Osteoblast (primary cell): ENCODE data around the genes RAB41, IL2RG, PABPC1L2A and CHIC1.

- CAGE, long polyA plus RNA, result no peak
- RRBS, result no CpG with 5 or more reads among the region's 2 CpGs
Measured at GRCh38 chrX:70171609-70171981, 5.7 kb upstream of the DGAT2L6 start.

DNA sequence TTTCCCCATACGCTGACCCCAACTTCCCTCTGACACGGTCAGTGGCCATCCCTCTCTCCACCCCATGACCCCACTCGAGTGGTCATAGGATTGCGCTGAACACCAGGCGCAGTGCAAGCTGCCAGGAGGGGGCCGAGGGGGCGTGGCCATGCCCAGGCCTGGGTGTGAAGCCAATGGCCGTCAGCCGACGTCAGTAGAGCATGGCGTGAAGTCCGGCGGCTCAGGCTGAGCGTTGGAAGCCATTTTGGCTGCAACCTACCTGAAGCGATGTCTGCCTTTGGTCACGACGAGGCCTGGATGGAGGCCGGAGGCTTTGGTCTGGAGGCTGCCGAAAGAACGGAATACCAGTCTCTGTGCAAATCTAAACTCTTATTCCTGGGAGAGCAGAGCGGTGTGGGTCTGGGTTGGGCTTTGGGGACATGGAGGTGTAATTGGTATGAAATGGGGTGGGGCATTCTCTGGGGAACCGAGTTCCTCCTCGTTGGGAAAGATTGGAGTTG, at the start of gene RAB41:
Gene RAB41, plus strand, starts transcription at position 222 of the 500 bp plus-strand sequence.
- CAGE, long polyA plus RNA, result no peak
- RRBS, result no CpG with 5 or more reads among the region's 23 CpGs

GRCh38 chrX:71020146-71020711, 47.9 kb downstream of the SNX12 start:
- CAGE, long polyA plus RNA, result no peak
- RRBS, result no CpG with 5 or more reads among the region's 2 CpGs

GRCh38 chrX:71111410-71112686, at the start of gene IL2RG:
Gene IL2RG (minus strand): TSS chrX:71111577.
- CAGE, long polyA plus RNA, result no peak
- RRBS, result no CpG with 5 or more reads among the region's 14 CpGs

DNA sequence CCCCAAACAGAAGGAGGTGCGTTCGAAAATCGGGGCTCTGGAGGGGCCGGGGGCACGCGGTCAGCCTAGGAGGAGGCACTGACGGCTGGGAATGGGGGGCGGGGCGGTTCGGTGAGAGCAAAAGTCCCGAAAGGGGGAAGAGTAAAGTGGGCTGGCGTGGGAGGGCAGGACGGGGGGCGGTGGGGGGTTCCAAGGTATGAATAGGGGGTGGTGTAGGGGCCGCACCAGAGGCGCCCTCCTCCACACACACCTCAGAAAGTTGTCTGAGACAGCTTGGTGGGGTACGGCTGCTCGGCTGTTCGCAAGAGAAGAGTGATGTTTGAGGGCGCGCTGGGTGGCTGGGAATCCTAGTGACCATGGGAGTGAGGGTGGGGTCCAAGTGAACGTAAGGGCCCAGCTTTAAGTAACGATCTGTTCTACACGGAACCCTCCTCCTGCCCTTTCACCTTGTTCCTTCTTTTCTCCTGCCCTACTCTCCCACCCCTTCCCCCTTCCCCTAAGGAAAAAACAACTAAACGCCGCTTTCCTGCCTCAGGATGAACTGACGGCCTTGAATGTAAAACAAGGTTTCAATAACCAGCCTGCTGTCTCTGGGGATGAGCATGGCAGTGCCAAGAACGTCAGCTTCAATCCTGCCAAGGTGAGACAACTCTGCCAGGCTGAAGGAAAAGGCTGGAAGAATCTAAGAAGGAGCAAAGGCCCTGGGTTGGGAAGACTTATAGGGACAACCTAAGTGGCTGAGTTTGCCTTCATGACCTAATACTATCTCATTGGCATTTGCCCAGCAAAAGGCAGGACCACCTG, 644 bp downstream of the MED12 start:
- CAGE, long polyA plus RNA, result no peak
- RRBS, result no CpG with 5 or more reads among the region's 28 CpGs

DNA sequence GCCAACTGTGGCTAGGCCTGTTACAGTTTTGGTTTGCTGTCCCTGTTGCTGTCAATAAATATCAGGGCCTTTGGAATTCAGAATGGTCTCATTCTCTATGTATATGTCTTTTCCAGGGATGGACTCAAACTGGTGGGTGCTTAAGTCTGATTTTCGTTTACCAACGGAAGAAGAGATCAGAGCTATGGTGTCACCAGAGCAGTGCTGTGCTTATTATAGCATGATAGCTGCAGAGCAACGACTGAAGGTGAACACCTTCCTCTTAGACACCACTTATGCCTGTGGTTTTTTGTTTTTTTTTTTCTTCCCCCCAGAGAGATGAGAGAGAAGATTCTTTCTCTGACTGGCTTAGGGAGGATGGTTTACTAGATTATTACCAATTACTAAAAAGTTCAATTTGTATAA, 22.5 kb downstream of the TAF1 start:
- CAGE, long polyA plus RNA, result no peak
- RRBS, result no CpG with 5 or more reads among the region's 3 CpGs

GRCh38 chrX:71491965-71493138, 40.6 kb upstream of the OGT start:
- CAGE, long polyA plus RNA, result no peak
- RRBS, result 39% methylated on average over 14 of the region's 89 CpGs

GRCh38 chrX:71533605-71534275, 836 bp downstream of the OGT start:
- CAGE, long polyA plus RNA, result no peak
- RRBS, result no CpG with 5 or more reads among the region's 32 CpGs

DNA sequence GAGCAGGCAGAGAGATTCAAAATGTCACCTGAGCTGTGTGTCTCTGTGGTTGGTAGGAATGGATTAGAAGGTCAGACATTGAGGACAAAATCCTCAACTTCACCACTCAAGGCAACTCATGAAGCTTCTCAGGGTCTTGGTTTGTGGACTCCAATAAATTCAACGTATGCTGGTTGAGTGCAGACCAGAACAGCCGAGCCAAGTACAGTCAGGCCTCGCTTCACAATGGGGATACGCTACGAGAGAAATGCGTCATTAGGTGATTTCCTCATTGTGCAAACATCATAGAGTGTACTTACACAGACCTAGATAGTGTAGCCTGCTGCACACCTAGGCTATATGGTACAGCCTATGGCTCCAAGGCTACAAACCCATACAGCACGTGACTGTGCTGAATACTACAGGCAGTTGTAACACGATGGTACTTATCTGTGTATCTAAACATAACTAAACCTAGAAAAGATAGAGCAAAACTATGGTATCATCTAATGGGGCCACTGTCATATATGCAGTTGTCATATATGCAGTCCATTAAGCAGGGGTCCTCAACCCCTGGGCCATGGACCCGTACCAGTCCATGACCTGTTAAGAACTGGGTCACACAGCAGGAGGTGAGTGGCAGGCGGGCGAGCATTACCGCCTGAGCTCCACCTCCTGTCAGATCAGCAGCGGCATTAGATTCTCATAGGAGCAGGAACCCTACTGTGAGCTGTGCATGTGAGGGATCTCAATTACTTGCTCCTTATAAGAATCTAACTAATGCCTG, 81.4 kb upstream of the PIN4 start:
- CAGE, long polyA plus RNA, result no peak
- RRBS, result no CpG with 5 or more reads among the region's 13 CpGs

GRCh38 chrX:72347411-72347763, 41.7 kb upstream of the CITED1 start:
- CAGE, long polyA plus RNA, result no peak
- RRBS, result no CpG with 5 or more reads among the region's 2 CpGs

DNA sequence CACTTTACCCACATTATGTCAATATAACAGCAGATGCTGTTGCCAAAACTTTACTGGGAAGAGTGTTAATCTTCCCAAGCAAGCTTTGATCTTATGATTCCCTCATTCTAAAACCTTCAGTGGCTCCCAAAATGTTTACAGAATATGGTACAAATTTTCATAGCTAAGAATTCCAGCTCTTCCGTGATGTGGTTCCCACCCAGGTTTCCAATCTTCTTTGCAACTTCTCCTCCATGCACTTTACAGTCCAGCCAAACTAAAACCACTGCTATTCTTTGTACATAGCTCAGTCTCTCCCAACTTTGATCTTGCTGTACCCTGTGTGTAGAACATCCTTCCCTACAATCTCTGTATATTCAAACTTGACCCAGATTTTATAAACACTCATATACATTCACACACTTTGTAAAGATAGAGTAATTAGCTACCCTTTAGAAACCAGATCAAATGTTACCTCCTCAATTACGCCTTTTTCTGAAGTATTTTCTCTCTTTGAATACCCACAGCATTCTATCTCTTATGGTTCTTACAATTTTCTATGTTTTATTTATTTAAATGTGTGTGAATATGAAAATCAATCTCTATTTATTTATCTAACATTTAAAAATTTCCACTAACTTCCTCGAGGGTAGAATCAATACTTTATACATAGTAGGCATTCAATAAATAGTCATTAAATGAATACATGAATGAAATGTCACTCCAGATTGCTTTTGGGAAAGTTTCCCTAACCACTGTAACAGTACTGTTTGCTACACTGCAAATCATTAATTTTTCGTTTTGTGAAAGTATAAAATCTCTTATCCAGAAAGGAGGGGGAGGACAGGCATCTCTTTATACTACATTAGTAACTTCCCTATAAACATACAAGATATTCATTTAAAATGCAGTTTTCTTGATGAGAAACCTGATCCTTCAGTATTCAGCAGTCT, 98.7 kb downstream of the HDAC8 start:
- CAGE, long polyA plus RNA, result no peak
- RRBS, result no CpG with 5 or more reads among the region's 4 CpGs

DNA sequence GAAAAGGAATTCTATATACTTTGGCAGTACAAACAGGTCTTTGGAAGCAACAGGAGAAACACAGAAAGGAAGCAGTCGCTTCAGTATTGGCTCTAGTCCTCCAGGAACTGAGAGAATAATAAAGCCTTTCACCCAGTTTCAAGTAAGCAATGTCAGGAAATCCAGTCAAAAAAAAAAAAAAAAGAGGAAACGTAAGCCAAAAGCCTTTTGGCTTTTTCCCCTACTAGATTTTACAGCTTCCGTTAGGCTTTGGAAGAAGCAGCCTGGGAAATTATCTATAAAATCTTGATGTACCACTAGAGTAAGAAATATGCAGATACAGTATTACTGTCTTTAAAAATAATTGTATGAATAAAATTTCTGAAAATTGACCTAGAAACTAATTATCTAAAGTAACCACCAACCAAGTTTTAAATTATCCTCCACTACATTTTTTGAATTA, 61.8 kb upstream of the HDAC8 start:
- CAGE, long polyA plus RNA, result no peak
- RRBS, result no CpG with 5 or more reads among the region's 3 CpGs

DNA sequence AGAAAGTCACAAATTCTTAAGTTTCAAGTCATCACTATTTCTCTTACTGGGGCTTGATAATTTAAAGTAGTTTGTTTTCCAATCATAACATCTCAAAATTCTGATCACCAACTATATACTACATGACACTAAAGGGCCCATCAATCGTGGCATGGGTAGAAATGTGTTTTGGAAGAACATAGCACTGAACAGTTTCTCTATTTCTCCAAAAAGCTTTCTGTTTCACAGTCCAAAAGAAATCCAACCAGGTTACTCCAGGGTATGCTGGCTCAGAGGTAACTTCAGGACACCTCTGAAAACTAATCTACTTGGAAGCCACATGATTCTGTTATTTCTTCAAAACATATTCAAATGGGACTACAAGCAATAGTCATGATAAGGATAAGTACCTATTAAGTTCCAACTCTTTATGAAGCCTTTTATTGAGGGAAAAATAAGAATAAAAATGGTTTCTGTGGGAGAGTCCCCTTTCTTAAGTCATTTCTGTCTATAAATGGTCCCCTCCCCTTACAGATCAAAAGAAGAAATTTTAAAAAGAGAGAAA, 8.3 kb downstream of the PHKA1 start:
- CAGE, long polyA plus RNA, result no peak
- RRBS, result no CpG with 5 or more reads among the region's 1 CpG

DNA sequence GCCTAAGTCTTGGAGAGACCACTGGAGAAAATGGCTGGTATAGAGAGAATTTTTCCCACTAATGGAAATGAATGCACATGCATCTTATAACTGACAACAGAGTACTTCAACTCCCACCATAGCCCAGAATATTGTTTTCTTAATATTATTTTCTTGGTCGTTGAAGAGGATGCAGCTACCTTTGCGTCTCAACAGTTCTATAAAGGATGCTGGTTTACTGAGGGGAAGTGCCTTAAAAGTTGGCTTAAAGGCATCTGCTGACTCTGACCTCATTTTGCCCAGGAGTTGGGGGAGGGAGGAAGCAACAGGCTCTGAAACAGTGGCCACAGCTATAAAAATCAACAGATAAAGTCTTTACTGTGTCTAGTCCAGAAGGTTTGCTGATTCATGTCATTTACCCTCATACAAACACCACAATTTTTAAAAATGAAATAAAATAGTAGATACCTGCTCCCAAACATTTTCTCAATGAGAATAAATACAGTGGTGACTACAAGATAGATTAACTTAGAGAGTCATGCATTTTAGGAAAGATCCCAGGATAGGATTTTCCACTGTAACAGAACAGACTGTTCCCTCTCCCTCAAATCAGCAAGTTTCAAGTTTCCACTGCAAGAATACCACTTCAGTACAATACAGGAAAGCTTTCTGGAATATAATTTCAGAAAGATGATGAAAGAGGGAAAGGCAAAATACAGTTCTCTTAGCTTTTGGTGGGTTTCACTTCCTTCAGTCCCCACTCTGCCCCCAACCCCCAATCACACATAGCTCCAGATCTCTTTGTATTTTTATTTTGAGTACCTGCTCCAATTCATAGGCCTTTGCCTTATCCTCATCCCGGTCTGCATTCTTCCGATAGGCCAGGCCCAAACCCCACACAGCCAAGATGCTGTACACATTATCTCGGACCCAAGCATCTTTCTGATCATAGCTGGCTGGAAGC, 1.9 kb downstream of the PHKA1 start:
- CAGE, long polyA plus RNA, result no peak
- RRBS, result no CpG with 5 or more reads among the region's 5 CpGs

DNA sequence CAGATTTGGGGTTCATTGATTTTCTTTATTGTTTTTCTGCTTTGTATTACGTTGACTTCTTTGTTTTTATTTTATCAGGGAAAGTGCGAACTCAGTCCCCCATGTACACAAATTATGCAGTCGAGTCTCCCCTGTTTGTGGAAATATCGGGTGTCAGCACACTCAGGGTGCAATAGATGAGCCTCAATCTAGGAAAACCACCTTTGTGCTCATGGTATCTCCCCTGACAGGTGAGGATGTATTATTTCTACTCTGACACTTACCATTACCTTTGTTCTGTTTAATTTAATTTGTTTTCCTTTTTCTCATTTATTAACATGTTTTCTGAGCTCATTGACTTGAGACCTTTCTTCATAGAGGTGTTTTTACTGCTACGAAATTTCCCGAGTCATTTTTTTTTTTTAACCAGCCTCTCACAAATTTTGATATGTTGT, 26.5 kb upstream of the PHKA1 start:
- CAGE, long polyA plus RNA, result no peak
- RRBS, result no CpG with 5 or more reads among the region's 6 CpGs

DNA sequence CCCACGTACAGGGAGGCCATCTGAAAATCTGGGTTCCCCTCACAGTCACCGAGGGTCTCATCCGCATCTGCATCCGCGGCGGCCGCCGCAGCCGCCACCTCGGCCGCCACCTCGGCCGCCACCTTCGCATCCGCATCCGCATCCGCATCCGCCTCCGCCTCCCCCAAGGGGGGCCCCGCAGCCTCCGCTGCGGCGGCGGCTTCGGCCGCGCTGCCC, at the start of gene PABPC1L2A:
Gene PABPC1L2A, minus strand, starts transcription at position 146 of the 216 bp plus-strand sequence.
- CAGE, long polyA plus RNA, result no peak
- RRBS, result no CpG with 5 or more reads among the region's 27 CpGs

- CAGE, long polyA plus RNA, result no peak
- RRBS, result no CpG with 5 or more reads among the region's 54 CpGs
Measured at GRCh38 chrX:73562964-73563981, at the start of gene CHIC1. Gene CHIC1 (plus strand): TSS chrX:73563197.

DNA sequence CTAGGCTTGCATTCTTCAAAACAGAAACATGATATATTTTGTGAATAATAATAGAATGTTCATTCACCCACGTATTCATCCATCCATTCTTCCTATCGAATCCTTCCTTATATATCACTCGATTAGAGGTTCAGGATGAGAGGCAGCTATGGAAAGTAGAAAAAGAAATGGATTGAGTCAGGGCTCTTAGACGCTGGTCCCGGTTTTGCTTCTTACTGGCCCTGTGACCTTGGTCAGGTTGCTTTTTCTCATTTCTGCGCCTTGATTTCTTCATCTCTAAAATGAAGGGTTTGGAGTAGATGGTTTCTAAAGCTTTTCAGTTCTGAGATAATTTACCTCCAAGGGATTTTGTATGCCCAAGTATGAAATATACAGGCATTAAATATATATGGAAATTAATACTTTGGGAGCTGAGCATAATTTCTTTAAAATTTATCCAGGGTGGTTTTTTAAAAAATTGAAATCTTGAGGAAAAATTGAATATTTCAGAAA, 1.0 kb downstream of the CHIC1 start:
- CAGE, long polyA plus RNA, result no peak
- RRBS, result no CpG with 5 or more reads among the region's 6 CpGs

DNA sequence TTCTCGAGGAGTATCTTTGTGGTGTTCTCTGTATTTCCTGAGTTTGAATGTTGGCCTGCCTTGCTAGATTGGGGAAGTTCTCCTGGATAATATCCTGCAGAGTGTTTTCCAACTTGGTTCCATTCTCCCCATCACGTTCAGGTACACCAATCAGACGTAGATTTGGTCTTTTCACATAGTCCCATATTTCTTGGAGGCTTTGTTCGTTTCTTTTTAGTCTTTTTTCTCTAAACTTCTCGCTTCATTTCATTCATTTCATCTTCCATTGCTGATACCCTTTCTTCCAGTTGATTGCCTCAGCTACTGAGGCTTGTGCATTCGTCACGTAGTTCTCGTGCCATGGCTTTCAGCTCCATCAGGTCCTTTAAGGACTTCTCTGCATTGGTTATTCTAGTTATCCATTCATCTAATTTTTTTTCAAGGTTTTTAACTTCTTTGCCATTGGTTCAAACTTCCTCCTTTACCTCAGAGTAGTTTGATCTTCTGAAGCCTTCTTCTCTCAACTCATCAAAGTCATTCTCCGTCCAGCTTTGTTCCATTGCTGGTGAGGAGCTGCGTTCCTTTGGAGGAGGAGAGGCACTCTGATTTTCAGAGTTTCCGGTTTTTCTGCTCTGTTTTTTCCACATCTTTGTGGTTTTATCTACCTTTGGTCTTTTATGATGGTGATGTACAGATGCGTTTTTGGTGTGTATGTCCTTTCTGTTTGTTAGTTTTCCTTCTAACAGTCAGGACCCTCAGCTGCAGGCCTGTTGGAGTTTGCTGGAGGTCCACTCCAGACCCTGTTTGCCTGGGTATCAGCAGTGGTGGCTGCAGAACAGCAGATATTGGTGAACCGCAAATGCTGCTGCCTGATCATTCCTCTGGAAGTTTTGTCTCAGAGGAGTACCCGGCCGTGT, 204.2 kb upstream of the ZCCHC13 start:
- CAGE, long polyA plus RNA, result no peak
- RRBS, result no CpG with 5 or more reads among the region's 15 CpGs

GRCh38 chrX:74419759-74420392, 1.4 kb upstream of the SLC16A2 start:
- CAGE, long polyA plus RNA, result no peak
- RRBS, result 15% methylated on average over 6 of the region's 31 CpGs